ENCODE measurements around the genes VGLL3, CGGBP1, C3orf38 and EPHA6.

GRCh38 chr3:82317189-82317511 is 555.7 kb upstream of the GBE1 start:
- PRO-cap, 3 experiments, result peak in 1 of 3 experiments; most common plus-strand start chr3:82317304 (in 1)
- RAMPAGE, long total RNA, 2 experiments, result no peak in any of the 2 experiments
- RRBS, result no CpG with 5 or more reads among the region's 1 CpG

DNA sequence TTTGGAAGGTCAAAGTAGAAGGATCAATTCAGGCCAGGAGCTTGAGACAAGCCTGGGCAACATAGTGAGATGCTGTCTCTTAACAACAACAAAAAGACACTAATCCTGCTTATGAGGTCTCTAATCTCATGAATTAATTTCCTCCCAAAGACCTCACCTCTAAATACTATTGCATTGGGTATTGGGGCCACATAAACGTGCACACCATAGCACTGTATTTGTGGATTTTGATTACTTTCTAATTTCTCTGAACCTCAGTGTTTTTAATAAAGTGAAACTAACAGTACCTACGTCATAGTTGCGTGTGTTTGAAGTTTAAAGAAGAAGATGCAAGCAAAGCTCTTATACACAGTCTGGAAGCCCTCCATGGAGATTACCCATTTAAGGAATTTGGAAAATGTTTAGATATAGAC is 581.0 kb upstream of the GBE1 start:
- PRO-cap, 3 experiments, result peak in 1 of 3 experiments; most common plus-strand start position 345 of the sequence (in 1)
- RAMPAGE, long total RNA, 2 experiments, result no peak in any of the 2 experiments
- RRBS, result no CpG with 5 or more reads among the region's 3 CpGs

DNA sequence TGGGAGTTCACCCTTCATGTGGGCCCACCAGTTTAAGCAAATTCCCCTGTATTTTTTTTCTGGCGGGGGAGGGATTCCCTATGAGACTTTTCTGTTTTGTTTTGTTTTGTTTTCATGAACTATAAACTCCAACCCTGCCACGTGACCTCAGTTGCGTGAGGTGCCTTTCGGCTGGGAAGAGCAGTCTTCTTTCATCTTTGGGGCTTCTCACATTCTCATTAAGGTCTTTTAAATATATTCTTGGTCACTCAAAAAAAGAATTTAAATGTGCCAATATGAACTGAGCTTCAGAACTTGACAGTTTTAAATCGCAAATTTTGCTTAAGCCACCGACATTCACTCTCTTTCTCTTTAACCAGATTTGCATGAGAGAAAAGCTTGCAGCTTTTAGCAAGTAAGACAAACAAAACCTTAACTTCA is 699.7 kb upstream of the GBE1 start:
- PRO-cap, 3 experiments, result no peak in any of the 3 experiments
- RAMPAGE, long total RNA, 2 experiments, result no peak in any of the 2 experiments
- RRBS, result no CpG with 5 or more reads among the region's 6 CpGs

DNA sequence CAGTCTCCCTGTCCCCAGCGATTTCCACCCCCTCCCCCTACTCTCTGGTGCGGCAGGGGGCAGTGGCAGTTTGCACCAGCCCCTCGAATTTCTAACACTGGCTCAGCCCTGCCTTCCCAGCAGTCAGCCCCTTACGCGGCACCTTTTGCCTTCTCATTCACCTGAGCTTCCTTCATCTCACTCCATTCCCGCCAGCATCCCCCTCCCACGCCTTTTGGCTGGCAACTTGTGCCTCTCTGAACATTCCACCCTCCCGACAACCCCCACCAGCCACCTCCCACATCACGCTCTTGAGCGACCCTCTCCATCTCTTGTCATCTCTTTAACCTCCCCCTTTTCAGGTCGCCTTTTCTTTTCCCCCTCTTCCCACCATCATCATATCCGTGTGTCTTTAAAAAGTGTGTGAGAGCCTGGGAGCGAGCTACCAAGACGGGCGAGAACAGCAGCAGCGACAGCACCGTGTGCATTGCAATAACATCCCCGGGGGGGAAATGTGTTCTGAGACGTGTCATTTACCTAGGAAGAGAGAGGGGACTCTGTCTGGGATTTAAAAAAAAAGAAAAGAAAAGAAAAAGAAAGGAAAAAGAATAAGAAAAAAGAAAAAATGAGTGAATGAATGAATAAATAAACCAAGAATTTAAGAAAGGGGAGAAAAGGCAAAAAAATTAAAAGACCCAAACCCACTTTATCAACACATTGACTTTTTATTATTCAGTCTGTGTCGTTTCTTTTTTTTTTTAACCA is 1.1 kb downstream of the CADM2 start:
- PRO-cap, 3 experiments, result no peak in any of the 3 experiments
- RAMPAGE, long total RNA, 2 experiments, result no peak in any of the 2 experiments
- RRBS, result no CpG with 5 or more reads among the region's 20 CpGs

DNA sequence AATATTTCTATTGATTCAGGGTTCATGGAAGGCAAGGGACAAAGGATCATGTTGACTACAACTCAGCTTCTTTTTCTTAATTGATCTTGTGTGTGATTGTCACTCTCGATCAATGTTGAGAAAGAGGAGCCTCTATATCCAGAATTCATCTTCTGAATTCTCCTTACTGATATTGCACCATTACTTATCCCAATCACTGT is 269.0 kb downstream of the VGLL3 start:
- PRO-cap, 3 experiments, result no peak in any of the 3 experiments
- RAMPAGE, long total RNA, 2 experiments, result no peak in any of the 2 experiments
- RRBS, result no CpG with 5 or more reads among the region's 1 CpG

DNA sequence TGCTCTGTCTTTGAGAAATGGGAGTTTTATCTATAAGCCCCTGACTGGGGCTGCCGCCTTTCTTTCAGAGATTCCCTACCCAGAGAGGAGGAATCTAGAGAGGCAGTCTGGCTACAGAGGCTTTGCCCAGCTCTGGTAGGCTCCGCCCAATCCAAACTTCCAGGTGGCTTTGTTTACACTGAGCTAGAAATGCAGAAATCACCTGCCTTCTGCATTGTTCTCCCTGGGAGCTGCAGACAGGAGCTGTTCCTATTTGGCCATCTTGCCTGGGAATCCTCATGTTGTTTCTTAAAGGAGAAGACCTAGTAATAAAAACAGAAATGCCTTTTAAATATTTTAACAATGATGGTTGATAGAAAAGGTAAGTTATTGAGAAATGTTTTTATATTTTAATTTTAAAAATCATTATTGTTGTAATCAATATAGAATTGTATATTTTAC is 114.1 kb downstream of the VGLL3 start:
- PRO-cap, 3 experiments, result no peak in any of the 3 experiments
- RAMPAGE, long total RNA, 2 experiments, result no peak in any of the 2 experiments
- RRBS, result no CpG with 5 or more reads among the region's 2 CpGs

DNA sequence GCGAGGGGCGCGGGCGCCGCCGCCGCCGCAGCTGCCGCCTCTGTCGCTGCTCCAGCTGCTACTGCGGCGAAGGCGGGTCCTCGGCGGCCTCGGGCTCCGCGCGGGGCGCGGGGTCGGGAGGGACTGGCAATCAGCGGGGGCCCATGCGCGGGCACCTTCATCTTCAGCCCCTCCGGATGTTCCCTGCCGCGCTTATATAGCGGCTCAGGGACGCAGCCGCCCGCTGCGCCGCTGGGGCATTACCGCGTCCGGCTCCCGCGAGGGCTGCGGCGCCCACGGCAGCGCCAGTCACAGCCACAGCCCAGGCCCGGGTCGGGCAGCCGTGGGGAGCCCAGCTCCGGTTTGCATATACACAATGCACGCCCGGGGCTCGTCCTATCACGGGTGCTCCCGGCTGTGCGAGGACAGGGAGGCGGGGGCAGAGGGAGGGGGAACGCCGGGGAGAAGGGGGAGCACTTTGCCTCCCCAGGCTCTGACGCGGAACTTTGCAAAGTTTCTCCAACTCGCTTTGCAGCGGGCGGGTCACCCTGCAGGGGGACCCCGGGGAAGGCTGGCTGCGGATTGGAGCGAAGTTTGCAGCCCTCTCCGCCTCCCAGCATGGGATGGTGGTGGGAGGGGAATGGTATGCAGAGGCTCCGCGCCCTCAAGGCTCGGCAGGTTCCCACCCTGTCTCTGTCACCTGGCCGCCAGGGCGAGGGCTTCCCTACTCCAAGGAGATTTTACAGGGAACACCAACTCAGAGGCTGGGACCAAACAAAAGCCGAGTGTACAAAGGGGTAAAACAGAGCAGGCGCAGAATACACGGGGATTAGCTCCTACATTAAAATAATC is at the start of gene VGLL3:
TSS of gene VGLL3 (minus strand) at position 352 of the 831 bp plus-strand sequence.
- PRO-cap, 3 experiments, result peak in 3 of 3 experiments; most common plus-strand start position 525 of the sequence (in 2); most common minus-strand start position 63 of the sequence (in 3)
- RAMPAGE, long total RNA, 2 experiments, result no peak in any of the 2 experiments
- RRBS, result 2% methylated on average over 25 of the region's 73 CpGs

DNA sequence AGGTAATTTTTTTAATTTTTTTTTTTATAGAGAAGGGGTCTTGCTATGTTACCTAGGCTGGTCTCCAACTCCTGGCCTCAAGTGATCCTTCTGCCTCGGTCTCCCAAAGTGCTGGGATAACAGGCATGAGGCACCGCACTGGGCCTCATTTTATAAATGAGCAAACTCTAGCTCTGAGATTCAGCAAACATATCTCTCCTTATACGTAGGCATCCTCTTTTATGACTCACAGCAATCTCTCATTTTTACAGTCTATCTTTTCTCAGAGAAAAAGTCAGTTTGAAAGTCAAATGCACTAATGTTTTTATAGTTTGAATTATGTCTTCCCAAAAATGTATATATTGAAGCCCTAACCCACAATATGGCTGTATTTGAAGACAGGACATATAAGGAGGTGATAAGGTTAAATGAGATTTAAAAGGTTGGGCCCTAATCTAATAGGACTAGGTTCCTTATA is 1.2 kb upstream of the VGLL3 start:
- PRO-cap, 3 experiments, result no peak in any of the 3 experiments
- RAMPAGE, long total RNA, 2 experiments, result no peak in any of the 2 experiments
- RRBS, result no CpG with 5 or more reads among the region's 3 CpGs

GRCh38 chr3:88058310-88059116 is at the start of gene CGGBP1:
Gene CGGBP1 (minus strand): TSS chr3:88059005.
- PRO-cap, 3 experiments, result peak in 3 of 3 experiments; most common plus-strand start chr3:88058743 (in 3); most common minus-strand start chr3:88058699 (in 3)
- RAMPAGE, long total RNA, 2 experiments, result start-site peak on the minus strand in 2 of 2 experiments, at chr3:88058437-88058993 at its widest, 40 to 1,106 reads per replicate
- RRBS, result 1% methylated on average over 24 of the region's 79 CpGs

GRCh38 chr3:88149485-88150450 is at the start of gene C3orf38:
Gene C3orf38 (plus strand): TSS chr3:88149959.
- PRO-cap, 3 experiments, result peak in 3 of 3 experiments; most common plus-strand start chr3:88149731 (in 3); most common minus-strand start chr3:88149664 (in 3)
- RAMPAGE, long total RNA, 2 experiments, result start-site peak on the plus strand in 1 of 2 experiments, at chr3:88149709-88150039 at its widest, 25 to 482 reads per replicate
- RRBS, result 1% methylated on average over 27 of the region's 60 CpGs

- PRO-cap, 3 experiments, result no peak in any of the 3 experiments
- RAMPAGE, long total RNA, 2 experiments, result no peak in any of the 2 experiments
- RRBS, result no CpG with 5 or more reads among the region's 8 CpGs
These were observed 244.0 kb downstream of the EPHA3 start for GRCh38 chr3:89351498-89351830.

DNA sequence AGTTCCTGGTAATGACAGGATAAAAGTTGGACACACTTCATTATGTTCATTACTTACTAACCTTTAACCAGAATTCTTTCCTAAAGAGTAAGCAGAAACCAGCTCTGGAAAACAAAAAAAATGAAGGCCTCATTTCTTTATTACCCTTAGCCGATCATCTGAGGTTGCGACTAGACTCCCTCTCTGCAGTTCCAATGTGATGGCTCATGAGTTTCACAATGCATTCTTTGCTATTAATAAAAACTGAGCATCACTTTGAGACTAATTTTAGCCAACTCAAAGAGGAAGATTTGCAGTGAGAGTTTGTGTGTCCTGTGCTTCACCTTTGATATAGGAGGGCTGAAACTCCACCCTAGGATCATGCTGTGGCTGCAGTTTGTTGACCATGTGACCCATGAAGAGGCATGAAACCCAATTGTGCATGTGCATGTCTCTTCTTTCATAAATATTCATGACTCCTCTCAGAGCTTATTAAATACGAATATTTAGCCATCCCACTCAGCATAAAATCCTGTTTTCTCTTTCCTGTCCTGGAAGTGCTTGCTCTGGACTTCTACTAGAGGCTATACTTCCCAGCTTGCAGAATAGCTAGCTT is 1072.2 kb downstream of the NSUN3 start:
- PRO-cap, 3 experiments, result no peak in any of the 3 experiments
- RAMPAGE, long total RNA, 2 experiments, result no peak in any of the 2 experiments
- RRBS, result no CpG with 5 or more reads among the region's 3 CpGs

DNA sequence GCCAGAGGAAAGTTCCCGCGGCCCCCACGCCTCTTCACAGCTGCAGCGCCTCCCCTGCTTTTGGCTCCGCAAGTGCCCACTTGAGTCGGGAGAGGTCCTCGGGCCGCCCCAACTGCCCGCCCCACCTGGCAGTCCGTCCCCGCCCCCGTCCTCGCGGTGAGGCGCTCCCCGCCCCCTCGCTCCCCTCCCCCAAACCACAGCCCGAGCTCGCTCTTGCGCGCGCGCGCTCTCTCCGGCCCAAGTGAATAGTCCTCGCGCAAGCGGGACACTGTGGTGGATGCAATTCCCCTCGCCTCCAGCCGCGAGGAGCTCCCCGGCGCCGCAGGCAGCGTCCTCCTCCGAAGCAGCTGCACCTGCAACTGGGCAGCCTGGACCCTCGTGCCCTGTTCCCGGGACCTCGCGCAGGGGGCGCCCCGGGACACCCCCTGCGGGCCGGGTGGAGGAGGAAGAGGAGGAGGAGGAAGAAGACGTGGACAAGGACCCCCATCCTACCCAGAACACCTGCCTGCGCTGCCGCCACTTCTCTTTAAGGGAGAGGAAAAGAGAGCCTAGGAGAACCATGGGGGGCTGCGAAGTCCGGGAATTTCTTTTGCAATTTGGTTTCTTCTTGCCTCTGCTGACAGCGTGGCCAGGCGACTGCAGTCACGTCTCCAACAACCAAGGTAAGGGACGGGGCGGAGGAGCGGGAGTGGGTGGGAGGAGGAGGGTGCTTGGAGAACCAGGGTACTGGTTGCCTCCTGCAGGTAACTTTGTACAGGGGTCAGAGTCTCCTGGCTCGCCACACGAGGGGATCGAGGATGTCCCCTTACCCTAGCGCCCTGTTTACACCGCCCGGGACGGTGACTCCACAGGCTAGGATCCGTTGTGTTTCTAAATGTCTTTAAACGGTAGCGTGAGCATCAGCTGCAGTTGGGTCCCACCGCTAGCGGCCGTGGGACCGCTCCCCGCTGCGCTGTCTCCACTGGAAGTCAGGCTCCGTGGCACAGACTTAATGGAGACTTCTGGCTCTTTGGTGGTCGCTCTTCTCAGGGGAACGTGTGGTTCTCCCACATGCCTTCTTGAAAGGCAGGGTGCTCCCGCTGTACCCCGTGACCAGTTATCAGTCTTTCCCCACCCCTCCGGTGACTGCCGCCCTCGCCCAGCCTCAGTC is at the start of gene EPHA6:
TSS of gene EPHA6 (plus strand) at position 248 of the 1,150 bp plus-strand sequence.
- PRO-cap, 3 experiments, result peak in 2 of 3 experiments; most common plus-strand start position 192 of the sequence (in 1); most common minus-strand start position 153 of the sequence (in 2)
- RAMPAGE, long total RNA, 2 experiments, result start-site peak on the minus strand in 1 of 2 experiments, centred at position 123 of the sequence, 8 reads per replicate
- RRBS, result 1% methylated on average over 14 of the region's 79 CpGs

DNA sequence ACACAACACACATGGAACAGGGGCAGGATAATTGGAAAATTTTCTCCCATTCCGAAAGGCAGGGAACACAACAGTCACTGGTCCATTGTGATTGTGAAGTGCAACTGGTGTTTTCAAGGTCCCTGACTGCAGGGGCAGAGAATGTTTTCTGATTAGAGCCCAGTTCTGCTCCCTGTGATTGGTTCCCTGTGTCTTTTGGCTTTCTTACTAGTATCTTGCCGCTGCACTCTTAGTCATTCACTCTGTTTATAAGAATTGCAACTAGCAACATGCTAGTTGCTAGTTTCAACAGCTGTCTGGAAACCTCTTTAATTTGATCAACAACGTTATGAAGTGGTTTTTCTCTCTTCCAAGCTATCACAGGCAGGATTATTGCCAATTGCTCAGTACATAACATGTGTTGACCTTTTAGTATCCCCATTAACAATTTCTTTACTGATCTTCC is 177.5 kb downstream of the EPHA6 start:
- PRO-cap, 3 experiments, result no peak in any of the 3 experiments
- RAMPAGE, long total RNA, 2 experiments, result no peak in any of the 2 experiments
- RRBS, result no CpG with 5 or more reads among the region's 3 CpGs

DNA sequence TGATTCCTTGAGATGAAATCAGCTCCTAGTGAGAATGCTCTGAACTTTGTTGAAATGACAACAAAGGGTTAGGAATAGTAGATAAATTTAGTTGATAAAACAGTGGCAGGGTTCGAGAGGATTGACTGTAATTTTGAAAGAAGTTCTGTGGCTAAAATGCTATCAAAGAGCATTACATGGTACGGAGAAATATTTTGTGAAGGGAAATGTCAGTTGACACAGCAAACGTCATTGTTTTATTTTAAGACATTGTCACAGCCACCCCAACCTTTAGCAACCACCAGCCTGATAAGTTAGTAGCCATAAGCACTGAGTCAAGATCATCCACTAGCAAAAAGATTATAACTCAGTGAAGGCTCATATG is 8.7 kb upstream of the ST3GAL6 start:
- PRO-cap, 3 experiments, result no peak in any of the 3 experiments
- RAMPAGE, long total RNA, 2 experiments, result no peak in any of the 2 experiments
- RRBS, result no CpG with 5 or more reads among the region's 3 CpGs

DNA sequence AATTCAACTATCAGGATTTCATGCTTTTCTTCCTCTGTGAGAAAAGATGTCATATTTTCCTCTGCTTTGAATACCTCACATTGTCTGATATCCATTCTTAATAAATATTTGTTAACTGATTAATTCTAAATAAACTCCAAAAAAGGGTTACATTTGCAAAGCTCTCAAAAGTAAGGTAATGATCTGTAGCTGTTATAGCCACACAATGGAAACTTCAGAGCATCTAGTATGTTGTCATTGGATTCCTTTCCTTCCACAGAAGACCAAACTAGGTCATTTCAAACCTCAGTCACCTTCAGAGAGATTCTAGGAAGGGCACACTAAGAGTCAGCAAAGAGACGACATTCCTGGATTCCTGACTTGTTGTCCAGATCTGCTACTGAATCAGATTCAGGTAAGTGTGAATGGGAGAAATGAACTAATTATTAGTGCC is 3.1 kb upstream of the COL8A1 start:
- PRO-cap, 3 experiments, result no peak in any of the 3 experiments
- RAMPAGE, long total RNA, 2 experiments, result no peak in any of the 2 experiments
- RRBS, result no CpG with 5 or more reads among the region's 1 CpG

DNA sequence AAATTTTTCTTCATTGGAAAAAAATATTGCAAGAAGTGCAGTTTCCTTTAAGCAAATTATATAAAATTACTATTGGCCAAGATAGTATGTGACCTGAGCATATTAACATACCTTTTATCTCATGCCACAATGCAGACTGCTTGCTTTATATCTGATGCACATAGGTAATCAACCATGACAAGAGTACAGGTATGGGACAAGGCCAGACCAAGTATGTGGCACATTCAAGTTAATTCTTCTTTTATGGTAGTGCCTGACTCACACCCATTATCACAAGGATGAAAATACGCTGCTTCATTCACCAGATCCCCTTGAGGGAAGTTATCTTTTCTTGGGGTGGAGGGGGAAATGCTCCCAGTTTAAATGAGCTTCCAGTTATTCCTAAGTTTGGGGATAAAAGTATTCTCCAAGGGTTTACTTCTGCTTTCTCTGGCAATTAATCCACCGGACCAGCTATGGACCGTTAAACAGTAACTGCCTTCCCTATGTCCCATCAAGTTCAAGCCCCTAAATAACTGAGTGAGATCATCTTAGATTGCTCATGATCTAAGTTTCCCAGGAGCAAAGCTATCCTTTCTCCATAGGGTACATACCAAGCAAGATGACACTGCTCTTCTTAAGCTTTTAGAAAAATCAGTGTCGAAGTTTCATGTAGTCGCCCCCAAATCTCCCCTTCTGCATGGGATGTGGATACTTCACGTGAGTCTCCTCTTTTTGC is 1.9 kb downstream of the COL8A1 start:
- PRO-cap, 3 experiments, result no peak in any of the 3 experiments
- RAMPAGE, long total RNA, 2 experiments, result no peak in any of the 2 experiments
- RRBS, result no CpG with 5 or more reads among the region's 6 CpGs

- PRO-cap, 3 experiments, result no peak in any of the 3 experiments
- RAMPAGE, long total RNA, 2 experiments, result no peak in any of the 2 experiments
- RRBS, result no CpG with 5 or more reads among the region's 2 CpGs
These were observed 18.0 kb downstream of the COL8A1 start for GRCh38 chr3:99656381-99656864.

DNA sequence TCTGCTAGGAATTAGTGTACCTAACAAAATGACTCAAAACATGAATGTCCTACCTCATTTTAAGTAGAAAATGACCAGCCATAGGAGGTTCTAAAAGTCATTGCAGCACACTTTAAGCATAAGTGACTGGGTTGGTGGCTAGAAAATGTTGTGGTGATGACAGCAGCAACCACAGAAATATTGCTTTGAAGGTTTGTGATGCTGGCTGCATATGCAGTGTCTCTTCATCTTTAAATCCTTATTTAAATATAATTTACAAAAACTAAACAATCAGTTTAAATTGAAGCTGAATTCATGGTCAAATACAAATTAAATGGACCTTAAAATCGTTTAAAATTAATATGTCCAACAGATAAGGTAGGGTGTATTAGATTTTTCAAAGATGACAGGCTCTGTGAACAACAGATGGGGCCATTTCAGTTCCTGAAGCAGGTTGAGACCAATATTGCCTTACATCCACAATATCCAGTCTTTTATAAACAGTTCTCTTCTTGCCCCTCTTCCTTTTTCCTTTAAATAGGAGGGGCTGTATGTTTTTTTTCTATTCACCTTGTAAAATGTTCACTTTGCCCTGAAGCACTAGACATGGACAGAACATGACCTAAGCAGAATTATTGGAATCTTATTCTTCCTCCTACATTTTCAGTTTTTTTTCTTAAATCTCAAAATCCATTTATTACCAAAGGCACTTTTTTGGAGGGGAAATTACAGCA is 55.5 kb downstream of the CMSS1 start:
- PRO-cap, 3 experiments, result no peak in any of the 3 experiments
- RAMPAGE, long total RNA, 2 experiments, result no peak in any of the 2 experiments
- RRBS, result no CpG with 5 or more reads among the region's 1 CpG

GRCh38 chr3:100041014-100041146 is 73.4 kb downstream of the FILIP1L start:
- PRO-cap, 3 experiments, result no peak in any of the 3 experiments
- RAMPAGE, long total RNA, 2 experiments, result no peak in any of the 2 experiments
- RRBS, result no CpG with 5 or more reads among the region's 1 CpG

All from testis (tissue), 5 donors.